LHCN-M2 (cell line): ENCODE measurements around a stretch of chr17.

GRCh38 chr17:49851317-49851824, 3.5 kb upstream of the TAC4 start:
- RAMPAGE, long total RNA = no peak

GRCh38 chr17:49887833-49888272, 40.0 kb upstream of the TAC4 start:
- RAMPAGE, long total RNA = no peak

- RAMPAGE, long total RNA = no peak
Observed at GRCh38 chr17:49971589-49972033, 2.6 kb downstream of the DLX4 start.

DNA sequence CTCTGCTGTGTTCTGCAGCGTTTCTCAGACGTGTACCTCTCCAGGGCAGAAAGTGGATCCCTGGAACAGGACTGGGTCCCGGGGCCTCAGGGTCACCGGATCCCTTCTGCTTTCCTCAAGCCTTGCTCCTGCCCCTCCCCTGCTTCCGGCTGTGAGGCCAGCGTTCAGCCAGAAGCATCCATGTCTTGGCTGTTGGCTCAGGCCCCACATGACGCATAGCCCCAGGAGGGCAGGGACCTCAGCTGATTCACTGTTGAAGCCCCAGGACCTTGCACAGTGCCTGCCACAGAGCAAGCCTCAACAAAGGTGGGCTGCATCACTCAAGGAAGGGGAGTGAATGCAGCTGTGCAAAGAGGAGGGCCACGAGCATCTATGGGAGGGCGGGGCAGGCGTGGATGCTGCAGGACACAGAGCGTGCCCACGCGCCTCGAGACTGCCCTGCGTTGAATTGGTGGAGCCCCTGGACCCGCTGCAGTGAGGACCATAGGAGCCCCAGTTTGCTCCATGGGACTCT, 28.3 kb upstream of the ITGA3 start:
- RAMPAGE, long total RNA = no peak

GRCh38 chr17:50060798-50061582, 5.1 kb downstream of the ITGA3 start:
- RAMPAGE, long total RNA = no peak

DNA sequence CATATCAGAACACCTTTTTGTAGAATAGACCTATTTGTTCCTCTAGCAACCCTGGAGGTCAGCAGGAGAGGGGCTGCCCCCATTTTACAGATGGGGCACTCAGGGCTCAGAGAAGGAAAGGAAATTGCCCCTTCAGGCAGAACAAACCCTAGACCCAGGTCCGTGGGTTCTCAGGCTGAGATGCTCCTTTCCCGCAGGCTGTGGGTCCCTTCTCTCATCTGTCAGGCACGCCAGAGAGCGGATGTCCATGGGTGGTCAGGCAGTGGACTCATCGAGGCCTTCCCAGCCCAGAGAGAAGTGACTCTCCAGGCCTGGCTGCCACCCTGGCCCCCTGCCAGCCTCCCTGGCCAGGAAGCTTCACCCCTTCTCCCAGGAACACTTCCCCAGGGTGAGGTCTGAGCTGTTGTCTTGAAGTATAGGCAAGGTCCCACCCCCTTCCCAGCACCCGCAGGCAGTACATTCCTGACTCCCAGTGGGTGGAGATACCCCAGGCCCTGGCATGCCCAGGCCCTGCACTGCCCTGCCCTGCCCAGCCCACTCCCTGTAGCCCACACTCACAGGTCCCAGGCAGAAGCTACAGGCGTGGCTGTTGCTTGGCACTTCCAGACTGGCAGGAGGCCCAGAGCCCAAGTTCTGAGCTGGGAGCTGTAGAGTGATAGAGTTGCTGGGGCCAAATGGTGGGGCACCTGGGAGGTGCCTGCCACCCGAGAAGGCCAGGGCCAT, 6.4 kb downstream of the ITGA3 start:
- RAMPAGE, long total RNA = no peak

- RAMPAGE, long total RNA = no peak
Observed at GRCh38 chr17:50067870-50068412, 12.0 kb downstream of the ITGA3 start.

DNA sequence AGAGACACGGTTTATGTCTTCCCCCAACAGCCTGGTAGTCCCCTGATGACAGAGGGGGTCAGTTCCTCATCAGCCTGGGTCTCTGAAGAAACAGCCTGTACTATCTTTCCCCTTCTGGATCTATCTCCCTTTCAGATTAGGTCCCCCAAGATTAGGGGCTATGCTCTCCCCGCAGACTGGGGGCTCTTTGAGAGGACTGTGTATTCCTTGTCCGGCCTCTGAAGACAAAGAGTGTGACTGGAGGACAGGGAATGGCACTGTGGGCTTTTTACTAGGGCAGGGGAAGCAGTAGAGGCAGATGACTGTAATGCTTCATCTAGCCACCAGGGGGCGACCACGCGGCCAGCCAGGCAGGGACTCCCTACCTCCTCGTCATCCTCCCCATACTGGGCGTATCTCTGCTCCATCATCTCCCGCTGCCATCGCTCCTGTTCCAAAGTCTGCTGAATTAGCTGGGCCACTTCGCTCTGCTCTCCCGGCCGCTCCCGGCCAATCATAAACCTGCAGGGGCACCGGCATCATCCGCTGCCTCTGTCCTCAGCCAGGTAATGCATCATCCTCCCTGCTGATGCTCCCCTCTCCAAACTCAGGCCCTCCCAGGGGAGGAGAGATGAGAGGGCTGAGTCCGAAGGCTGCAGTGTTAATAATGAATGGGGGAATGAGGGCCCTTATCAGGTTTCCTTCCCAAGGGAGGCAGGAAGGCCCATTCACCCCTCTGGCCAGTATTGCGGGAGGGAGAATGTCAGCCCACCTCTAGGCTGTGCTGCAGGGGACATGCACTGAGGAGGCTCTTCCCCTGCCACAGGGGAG, 10.0 kb upstream of the SAMD14 start:
- RAMPAGE, long total RNA = no peak

DNA sequence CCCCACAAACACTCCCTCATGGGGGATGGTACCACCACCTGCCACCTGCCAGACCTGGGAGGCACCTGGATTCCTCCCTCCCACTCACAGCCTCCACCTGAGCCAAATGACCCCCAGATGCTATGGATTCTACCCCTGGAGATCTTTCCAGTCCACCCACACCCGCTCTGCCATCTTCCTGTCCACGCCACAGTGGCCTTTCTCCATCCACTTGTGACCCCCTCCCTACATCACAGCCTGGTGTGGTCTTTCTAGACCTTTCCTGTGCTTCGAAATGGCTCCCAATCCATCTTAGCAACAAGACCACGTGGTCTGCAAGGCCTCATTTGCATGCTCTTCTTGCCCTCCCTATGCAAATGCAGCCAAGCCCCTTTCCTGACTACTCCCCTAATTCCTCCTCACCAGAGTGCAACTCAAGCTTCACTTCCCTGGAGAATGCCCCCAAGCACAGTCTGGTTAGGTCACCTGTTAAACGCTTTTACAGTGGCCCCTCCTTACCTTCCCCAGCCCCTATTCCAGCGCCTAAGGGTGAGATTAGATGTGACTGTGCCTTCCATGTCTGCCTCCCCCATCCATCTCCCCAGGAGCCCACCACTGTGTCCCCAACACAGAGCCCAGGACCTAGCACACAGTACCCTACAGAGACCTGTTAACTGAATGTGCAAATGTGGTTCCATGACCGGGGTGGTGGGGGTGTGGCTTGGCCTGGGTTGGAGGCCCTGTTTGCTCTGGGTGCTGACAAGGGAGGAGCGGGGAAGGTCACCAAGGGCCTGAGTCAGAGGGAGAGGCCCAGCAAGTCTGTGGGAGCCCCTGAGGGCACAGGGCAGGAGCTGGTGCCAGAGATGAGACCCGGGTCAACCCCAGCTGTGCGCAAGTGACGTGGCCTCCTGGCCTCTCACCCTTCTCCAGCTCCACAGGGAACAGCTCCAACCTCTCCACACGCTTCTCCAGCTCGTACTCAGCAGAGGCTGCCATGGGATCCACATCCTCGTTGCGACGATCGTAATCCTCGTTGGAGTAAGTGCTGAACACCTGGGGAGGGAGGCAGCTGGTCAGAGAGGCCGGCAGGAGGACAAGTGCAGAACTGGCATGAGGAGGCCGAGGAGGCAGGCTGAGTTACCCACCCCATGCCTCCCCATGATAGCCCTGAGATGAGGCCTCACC, 5.9 kb downstream of the PPP1R9B start:
- RAMPAGE, long total RNA = no peak

DNA sequence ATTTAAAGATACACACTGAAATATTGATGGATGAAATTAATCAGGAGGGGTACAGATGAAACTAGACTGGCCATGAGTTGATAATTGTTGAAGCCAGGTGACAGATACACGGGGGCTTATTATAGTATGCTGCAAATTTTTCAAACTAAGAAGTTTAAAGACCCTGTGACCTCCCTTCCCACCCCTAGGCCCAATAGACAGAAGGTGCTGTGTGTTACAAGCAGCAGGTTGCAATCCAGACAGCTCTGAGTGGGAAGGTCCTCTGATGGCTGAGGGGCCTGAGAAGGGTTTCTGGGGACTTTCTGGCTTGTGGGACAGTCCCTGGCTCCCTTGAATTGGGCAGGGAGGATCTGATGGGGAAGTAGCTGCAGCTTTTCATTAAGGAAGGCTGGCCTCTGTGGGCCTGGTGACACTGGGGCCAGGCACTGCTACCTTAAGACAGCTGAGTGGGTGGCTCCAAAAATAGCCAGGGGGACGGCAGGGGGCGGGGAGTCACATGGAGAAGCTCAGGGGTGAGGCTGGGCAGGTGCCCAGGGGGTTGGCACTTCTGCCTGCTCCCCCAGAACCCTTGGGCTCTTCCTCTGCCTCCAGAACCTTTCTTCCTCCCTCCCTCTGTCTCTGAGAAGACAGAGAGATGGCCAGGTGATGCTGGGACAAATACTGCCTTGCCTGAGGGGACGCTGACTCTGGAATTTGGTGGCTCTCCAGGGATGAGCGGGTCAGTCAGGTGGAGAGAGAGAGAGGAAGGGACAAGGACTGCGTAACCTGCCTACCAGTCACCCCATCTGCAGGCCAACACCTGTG, 2.0 kb upstream of the SGCA start:
- RAMPAGE, long total RNA = no peak

GRCh38 chr17:50188847-50189296, 12.6 kb downstream of the COL1A1 start:
- RAMPAGE, long total RNA = no peak

DNA sequence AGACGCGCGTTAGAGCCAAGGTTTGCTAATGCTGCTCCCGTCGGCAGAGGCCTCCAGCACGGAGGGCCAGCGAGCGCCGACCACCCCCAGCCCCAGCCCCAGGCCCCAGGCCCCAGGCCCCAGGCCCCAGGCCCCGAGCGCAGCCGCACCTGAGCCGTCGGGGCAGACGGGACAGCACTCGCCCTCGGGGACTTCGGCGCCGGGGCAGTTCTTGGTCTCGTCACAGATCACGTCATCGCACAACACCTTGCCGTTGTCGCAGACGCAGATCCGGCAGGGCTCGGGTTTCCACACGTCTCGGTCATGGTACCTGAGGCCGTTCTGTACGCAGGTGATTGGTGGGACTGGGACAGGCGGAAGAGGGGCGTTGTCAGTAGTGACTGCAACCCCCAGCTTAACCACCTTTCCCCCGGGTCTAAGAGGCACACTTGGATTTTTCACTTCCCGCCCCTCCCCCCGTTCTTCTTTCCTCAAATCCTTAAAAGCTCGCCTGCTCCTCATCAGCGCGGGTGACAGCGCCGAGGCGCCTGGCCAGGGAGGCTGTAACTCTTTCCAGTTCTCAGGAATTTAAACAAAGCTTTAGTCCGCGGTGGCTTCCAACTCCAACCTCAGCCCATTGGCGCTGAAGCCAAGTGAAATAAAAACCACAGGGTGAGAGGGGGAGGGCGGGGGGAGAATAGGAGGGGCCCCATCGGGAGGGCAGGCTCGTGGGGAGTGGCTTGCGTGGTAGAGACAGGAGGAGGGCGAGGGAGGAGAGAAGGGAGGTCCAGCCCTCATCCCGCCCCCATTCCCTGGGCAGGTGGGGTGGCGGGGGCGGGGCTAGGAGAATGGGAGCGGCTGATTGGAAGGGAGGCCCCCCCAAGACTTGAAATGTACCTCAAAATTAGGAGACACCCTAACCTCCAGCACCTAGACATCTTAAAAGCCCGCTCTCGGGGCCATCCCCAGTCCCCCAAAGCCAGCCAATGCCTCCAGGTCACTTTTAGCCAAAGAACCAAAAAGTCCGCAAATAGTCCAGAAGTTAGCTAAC, 1.5 kb downstream of the COL1A1 start:
- RAMPAGE, long total RNA = no peak

GRCh38 chr17:50222556-50222741, 21.0 kb upstream of the COL1A1 start:
- RAMPAGE, long total RNA = no peak

DNA sequence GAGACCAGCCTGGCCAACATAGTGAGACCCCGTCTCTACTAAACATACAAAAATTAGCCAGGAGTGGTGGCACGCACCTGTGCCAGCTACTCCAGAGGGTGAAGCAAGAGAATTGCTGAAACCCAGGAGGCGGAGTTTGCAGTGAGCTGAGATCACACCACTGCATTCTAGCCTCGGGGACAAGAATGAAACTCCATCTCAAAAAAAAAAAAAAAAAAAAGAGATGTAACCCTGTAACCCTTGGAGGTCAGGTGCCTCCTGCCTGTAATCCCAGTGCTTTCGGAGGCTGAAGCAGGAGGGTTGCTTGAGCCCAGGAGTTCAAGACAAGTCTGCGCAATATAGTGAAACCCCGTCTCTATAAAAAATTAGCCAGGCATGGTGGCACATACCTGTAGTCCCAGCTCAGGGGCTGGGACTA, 13.1 kb downstream of the TMEM92 start:
- RAMPAGE, long total RNA = no peak

DNA sequence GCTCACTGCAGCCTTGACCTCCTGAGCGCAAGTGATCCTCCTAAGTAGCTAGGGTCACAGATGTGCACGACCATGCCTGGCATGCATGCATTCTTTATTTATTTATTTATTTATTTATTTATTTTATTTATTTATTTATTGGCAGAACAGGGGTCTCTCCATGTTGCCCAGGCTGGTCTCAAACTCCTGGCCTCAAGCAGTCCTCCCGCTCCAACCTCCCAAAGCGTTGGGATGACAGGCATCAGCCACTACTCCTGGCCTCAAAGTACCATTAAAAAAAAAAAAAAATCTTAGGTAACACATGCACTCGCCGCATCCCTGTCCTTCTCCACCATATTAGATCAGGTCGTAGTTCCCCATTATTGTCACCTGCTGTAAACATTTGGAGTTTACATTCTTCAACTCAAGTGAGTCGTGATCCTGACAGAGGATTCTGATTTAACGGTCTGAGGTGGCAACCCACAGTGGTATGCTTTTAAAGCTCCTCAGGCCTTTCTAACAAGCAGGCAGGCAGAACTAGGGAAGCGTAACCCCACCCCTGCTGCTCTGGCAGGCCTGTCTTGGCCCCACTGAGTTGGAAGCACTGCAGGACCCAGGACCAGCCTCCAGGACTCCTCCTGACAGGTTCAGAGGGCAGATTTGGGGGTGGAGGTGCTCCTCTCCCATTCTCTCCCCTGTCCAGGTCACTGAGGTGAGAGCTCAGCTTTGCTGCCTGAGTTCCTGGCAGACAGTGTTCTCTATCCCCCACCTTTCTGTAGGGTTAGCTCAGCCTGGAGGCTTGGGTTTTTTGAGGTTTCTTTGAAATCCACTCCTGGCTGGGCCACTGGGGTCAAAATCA, 9.9 kb downstream of the MRPL27 start:
- RAMPAGE, long total RNA = no peak

DNA sequence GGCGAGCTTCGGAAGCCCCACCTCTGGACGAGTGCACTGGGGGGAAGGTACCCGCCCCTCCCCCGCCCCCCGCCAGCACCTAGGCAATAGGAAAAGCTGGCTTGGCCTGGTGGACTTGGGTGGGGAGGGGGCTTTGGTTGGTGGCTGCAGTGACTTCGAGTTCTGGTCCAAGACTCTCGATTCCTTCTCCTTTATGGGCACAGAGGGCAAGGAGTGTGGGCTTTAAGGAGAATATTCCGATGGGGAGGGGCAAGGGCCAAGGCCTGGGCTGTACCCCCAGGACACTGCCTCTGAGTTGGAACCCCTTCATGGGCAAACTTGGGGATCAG, 401 bp downstream of the ACSF2 start:
- RAMPAGE, long total RNA = no peak

DNA sequence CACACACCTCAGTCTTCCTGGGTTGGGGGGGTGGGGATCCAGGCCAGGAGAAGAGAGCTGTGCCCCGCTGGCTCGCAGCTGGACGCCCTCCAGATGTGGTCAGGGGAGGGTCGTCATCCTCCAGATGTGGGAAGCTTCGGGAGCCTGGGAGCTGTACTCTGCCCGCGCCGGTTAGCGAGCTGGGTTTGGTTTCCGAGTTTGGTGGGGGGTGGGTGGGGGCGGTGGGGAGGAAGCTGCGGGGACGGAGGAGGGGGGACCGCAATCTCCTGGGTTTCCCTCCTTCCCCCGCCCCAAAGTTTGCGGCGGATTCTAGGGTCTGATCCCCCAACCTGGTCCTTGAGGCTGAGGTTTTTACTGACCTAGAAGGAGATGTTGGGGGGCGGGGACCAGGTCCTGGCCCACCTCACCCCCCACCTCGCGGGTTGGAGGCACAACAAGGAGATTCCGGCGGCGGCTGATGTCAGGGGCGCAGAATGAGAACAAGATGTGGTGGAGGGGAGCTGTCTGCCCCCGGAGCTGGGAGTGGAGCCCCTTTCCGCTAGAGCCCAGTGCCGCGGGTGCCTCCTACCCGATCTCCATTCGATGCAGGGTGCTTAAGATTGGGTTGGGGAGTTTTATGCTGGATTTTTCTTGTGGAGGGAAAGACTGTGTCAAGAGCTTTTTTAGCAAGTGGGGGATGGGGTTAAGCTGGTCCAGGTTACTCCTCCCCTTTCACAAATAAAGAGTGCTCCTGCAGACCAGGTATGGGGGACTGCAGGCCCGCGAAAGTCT, 1.6 kb downstream of the CACNA1G start:
- RAMPAGE, long total RNA = no peak

- RAMPAGE, long total RNA = no peak
Observed at GRCh38 chr17:50686218-50687126, 21.2 kb downstream of the ANKRD40 start.

DNA sequence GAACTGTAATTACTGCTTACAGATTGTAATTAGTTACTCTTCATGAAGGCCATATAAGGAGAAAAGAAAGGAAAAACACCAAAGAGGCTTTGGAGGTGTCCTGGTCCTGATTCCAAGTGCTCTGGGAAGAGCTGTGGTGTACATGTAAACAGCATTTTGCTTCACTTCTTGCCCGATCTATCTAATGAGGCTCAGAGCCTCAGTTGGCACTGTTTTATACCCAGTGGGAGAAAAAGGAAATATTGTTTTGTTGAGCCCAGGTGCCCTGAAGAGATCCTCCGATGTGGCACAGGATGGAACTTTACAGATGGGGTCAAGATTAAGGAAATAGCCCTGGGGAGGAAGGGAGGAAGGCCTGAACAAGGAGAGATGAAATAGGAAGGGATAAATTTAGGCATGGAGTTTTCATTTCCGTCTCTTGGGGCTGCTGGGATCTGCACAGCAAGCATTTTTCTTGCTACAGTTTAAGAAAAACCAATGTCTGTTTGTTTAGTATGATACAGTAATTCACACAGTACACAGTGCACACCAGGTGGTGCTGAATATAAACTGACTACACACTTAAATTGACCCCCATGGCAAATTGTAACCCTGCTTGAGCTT, 845 bp upstream of the ANKRD40 start:
- RAMPAGE, long total RNA = no peak

DNA sequence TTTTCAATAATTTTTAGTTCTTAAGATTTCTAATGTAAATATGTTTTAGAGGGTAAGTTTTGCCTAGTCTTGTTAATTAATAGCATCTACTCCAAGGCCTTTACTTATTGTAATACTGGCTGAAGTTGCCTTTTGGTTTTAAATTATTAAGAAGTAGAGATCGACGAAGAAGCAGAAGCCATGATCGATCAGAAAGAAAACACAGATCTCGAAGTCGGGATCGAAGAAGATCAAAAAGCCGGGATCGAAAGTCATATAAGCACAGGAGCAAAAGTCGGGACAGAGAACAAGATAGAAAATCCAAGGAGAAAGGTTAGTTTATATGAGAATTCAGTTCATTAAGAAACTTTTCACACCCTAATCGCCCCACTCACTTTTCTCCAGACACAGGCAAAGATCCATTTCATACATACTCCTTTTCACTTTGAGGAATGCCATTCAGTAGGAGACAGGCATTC, 20.9 kb downstream of the ANKRD40CL start:
- RAMPAGE, long total RNA = no peak